Occipital lobe (tissue), 2 donors: ENCODE measurements around a stretch of chr11.

DNA sequence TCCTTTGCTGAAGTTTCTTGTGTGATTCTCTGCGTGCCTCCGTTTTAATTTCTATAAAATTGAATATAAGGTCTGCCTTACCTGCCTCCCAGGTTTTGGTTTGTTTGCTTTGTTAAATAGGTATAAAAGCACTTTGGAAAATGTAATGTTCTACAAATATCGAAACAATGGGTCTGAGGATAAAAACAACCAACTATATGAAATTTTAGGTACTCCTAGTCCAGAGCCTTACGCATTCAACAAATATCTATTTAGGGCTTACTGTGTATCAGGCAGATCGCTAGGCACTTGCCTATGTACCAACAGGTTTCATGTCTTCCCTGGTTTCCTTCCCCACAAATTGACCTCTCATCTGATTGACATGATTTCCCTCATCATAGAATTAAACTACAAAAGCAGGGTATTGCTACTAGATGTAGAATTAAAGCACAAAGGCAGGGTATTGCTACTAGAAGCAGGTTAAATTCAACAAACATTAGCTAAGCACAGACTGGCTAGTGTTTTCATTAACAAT is 160.8 kb downstream of the MAML2 start:
- RAMPAGE, long total RNA: no peak

GRCh38 chr11:96199412-96199877 is 143.6 kb downstream of the MAML2 start:
- RAMPAGE, long total RNA: no peak

DNA sequence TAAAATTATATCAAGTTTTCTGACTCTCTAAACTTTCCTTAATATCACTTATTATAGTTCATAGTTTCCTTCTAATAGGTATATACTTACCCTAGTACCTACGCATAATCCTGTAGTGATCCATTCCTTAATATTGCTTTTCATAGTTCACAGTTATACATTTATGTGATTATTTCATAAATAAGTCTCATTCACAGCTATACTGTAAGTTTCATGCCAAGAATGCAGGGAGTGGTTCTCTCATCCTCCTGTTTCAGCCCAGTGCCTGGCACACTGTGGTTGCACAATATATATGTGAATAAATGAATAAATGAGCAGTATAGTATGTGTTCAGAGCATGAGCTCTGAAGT is 115.8 kb downstream of the MAML2 start:
- RAMPAGE, long total RNA: no peak

GRCh38 chr11:96249209-96250399 is 93.4 kb downstream of the MAML2 start:
- RAMPAGE, long total RNA: no peak

DNA sequence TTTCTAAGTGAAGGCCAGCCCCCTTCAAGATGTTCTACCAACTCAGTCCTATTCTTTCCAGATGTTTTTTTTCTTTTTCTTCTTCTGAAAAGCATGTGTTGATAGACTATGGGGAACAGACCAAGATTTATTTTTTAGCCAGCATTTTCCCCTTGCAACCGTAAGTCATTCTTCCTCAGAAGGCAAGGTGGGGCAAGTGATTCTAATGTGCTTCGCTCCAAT is 83.9 kb downstream of the MAML2 start:
- RAMPAGE, long total RNA: no peak

DNA sequence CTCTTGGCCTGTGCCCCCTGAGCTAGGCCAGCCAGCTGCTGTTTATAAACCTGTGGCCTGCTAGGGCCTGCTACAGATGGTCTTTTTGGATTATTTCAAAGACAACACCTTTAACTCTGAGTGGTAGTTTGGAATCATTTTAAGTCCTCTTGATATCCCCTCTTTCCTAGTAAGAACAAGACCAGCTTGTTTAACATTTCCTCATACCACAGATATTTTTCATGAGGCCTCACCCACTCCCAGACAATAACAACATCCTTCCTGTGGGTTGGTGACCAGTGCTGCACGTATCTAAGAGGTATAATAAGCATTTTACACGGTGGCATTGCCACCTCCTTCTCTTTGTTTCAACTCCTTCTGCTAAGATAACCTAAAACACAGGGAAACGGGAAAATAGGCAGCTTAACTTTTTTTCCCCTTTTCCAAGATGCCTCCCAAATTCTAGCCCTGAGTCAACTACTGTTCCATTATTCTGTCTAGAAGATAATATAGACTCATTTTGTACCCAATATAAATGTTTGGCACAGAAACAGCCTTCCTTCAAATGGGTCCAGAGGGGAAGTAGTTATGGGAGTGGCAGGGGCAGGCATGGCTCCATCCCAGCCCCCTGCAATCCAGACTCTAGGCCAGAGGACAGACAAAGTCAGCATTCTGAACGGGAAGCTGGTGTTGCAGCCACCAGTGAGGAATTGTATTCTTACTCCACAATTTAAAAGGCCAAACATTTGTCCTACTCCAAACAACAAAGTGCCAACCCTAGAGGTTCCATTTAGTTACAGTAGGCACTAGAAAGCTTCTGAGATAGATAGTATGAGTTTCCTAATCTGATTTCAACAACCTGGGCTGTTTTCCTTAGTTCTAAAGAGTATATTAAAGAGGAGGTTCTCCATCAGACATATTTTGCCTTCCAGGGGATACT is 28.5 kb downstream of the MAML2 start:
- RAMPAGE, long total RNA: no peak

GRCh38 chr11:96317615-96318664 is 25.1 kb downstream of the MAML2 start:
- RAMPAGE, long total RNA: no peak

- RAMPAGE, long total RNA: no peak
Measured at GRCh38 chr11:96340244-96340906, 2.6 kb downstream of the MAML2 start.

- RAMPAGE, long total RNA: no peak
Measured at GRCh38 chr11:96411267-96411876, 21.6 kb downstream of the JRKL start.

GRCh38 chr11:97333622-97334005 is 943.8 kb downstream of the JRKL start:
- RAMPAGE, long total RNA: no peak

- RAMPAGE, long total RNA: no peak
Measured at GRCh38 chr11:98208728-98209036, 812.1 kb upstream of the CNTN5 start.

DNA sequence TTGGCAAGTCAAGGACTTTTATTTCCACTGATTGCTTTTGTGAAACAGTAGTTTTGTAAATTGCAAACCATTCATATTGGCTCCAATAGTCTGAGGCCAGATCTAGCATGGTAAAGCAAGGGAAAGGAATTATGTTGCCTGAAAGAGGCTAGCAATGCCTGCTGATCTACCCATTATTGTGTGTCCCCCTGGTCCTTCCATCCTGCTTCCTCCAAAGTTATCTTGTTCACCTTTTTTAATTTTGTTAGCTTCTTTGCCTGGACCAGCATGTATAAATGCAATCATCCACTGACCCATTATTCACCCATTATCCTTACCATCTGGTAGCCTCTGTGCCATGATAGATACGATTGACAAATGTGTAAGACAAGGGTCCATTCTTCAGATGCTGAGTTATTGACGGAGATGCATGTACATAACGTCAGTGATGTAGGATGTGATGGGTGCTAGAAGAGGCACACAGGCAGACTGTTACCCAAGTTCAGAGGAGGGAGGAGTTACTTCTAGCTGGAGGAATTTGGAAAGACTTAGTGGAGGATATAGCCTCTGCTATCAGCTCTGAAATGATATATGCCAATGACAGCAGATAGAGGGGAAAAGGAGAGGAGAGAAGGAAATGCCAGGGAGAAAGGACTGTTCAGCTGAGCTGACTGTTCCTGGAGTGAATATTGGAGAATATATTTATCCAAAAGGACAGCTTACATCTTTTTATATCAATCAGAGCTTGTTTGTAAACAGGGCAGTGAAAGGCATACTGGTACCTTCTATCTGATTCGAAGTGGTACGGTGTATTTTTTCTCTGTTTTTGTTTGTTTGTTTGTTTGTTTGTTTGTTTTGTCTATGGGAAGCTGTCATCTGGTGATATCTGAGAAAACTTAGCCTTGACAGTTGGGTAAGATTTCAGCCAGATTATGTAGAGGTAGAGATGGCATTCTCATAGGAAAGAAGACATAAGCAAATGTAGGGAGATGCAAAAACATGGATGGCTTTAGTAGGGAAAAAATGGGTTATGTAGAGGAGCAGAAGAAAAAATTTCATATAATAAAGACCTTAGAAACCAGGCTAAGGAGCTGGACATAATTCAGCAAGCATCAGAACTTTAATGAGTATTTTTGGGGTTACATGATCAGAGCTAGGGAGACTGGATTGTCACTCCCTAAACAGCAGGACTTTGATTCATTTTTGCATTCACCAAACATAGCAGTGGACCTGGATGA is 131.3 kb downstream of the ARHGAP42 start:
- RAMPAGE, long total RNA: no peak

GRCh38 chr11:101441481-101441867 is 142.3 kb downstream of the TRPC6 start:
- RAMPAGE, long total RNA: no peak

DNA sequence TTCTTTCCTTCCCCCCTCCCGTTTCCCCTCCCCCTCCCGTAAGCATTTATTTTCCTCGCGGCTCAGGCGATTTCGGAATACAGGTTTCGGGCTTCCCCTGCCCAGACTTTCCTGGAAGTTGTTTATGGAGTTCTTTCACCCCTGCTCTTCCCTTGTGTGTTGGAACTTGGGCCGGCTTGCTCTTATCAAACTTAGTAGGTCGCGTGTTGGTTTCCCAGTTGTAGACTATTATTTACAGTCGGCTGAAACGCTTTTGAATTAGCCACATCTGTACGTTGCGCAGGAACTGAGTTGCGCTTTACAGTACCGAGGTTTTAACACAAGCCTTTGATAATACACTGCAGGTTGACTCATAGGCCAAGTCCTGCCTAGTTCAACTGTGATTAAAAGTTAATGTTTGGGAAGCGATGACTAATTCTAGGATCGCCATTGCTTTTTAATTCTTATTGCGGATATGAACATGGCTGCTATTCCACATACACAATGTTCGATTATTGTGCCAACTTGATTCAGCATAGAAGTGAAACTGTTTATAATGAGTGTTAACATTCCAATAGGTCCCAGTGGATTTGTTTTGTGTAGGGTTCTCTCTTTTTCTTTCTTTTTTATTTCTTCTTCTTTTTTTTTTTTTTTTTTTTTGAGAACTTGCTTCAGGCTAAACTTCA is 1.7 kb downstream of the YAP1 start:
- RAMPAGE, long total RNA: no peak

DNA sequence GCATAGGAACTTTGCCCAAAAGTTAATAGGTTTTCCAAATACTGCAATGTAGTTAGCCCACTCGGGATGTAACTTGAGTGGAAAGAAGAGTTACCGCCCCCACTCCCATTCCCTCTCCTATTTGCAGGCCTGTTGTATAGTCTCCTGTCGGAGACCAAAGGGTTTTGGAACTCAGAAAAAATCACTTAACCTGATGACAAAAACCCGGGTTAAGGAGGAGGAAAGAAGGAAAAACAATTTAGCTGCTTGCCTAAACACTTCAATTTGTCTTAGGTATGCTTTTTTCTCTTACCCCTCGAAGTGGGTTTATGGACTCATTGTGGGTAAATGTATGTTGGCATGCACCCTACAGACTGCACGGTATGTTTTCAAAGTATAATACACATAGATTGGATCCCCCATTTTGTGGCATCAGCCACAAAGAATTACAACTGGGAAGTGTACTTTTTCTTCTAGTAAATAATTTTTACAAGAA is 2.3 kb downstream of the YAP1 start:
- RAMPAGE, long total RNA: no peak

DNA sequence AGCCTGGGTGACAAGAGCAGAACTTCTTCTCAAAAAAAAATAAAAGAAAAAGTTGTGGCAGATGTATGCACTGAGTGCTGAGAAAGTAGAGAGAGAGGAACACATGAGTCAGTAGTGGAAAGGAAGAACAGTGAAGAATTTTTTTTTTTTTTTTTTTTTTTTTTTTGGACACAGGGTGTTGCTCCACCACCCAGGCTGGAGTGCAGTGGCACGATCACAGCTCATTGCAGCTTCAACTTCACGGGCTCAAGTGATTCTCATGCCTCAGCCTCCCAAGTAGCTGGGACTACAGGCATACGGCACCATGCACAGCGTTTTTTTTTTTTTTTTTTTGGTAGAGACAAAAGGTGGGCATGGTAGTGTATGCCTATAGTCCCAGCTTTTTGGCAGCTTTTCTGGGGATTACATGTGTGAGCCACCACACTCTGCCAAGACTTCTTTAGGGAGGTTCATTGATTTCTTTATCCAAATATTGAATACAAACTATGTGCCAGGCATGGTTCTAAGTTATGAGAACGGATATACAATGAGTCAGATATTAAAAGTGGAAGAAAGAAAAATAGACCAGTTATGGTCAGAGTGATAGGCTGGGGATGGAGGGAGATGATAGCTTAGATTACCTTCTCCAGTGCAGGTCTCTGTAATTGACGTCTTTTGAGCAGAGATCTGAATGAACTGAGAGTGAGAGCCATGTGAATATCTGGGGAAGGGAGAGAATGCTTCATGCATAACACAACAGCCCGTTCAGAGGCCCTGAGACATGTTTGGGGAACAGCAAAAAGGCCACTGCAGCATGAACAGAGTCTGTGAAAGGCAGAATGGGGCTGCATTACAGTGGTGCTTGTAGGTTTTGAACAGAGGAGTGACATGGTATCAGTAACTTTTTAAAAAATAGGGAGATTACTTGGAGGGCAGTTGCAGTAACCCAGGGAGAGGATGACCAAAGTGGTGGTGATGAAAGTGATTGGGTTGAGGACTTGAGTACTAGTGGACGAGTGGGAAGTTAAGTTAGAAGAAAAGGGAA is 62.2 kb downstream of the YAP1 start:
- RAMPAGE, long total RNA: no peak

- RAMPAGE, long total RNA: no peak
Measured at GRCh38 chr11:102269694-102270650, 47.3 kb upstream of the BIRC3 start.

DNA sequence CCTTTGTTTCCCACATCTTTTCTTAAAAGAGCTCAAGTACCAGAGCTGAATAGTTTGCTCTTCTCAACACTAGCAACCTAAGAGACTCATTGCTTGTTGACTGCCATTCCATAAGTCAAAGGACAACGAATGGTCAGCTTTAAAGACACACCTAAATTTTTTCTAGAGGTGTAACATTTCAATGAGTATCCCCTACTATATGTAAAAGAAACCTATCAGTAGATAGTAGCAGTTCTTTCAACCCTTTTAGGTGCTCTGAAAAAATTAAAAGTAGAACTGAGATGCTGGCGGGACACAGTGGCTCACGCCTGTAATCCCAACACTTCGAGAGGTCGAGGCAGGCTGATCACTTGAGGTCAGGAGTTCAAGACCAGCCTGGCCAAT is 34.0 kb downstream of the BIRC2 start:
- RAMPAGE, long total RNA: no peak

DNA sequence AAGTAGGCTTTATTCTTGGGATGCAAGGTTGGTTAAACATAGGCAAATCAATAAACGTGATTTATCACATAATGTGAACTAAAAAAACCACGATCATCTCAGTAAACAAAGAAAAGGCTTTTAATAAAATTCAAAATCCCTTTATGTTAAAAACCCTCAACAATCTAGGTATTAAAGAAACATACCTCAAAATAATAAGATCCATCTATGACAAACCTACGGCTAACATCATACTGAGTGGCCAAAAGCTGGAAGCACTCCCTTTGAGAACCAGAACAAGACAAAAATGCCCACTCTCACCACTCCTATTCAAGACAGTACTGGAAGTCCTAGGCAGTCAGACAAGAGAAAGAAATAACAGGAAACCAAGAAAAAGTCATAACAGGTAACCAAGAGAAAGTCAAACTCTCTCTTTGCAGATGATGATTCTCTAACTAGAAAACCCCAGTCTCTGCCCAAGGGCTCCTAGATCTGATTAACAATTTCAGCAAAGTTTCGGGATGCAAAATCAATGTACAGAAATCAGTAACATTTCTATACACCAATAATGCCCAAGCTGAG is 35.7 kb downstream of the TMEM123 start:
- RAMPAGE, long total RNA: no peak

- RAMPAGE, long total RNA: no peak
Measured at GRCh38 chr11:102454626-102455295, 2.2 kb upstream of the TMEM123 start.